HTERT-HM (cell line): ENCODE measurements around a stretch of chr9.

DNA sequence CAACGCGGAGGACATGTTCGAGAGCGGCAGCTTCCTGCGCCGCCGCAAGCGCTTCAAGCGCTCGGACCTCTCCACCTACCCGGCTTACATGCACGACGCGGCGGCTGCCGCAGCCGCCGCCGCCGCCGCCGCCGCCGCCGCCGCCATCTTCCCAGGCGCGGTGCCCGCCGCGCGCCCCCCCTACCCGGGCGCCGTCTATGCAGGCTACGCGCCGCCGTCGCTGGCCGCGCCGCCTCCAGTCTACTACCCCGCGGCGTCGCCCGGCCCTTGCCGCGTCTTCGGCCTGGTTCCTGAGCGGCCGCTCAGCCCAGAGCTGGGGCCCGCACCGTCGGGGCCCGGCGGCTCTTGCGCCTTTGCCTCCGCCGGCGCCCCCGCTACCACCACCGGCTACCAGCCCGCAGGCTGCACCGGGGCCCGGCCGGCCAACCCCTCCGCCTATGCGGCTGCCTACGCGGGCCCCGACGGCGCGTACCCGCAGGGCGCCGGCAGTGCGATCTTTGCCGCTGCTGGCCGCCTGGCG lies 1.3 kb downstream of the FOXE1 start:
- RRBS, result 14% methylated on average over 55 of the region's 83 CpGs

DNA sequence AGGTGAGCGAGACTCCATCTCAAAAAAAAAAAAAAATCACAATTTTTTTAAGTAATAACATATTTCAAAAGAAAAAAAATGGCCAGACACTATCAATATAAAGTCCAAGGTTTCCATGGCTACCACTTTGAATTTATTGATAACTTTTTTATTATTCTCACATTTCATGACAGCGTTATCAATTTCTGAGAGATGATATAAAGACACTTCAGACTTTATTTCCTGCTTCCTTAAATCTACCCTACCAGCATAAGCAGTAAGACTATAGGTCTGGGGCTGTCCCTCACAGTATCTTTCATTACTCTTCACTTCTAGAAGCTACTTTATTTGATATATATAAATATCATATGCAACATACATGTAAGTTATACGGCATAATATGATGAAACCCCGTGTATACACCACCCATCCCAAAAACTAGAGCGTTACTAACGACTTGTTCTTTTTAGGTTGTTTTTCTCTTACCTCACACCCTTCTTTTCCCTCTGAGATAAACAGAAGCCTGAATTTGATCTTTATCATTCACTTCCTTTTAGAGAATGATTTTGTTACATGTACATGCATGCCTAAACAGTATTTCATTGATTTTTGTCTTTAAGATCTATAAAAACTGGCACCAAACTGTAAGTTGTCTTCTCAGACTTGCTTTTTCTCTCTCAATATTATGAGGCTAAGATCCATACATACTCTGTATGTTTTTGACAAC lies 3.8 kb downstream of the TRMO start:
- RRBS, result no CpG with 5 or more reads among the region's 6 CpGs

DNA sequence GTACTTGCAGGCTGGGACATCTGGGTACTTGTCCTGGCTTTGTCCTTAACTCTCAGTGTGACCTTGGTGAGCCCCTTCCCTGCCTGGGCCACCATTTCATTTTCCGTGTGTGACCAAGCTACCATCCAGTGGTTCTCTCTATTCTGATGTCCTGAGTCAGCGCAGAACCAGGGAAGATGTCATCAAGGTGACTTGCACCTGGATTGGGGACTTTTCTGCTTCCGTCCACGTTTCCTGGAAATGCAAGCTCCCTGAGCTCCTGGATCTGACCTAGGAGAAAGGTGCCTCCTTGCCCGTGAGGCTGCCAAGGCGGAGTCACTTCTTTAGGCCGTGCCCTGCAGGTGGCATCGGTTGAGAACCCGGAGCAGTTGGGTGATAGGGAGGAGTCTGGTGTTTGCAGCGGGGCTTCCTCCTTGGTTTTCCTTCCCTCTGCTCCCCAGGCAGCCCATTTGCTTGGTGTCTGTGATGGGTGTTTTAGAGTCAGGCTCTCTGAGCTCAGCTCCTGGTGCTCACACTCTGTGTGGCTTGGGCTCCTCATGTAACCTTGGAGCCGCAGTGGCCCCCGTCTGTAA lies 15.2 kb downstream of the NANS start:
- RRBS, result no CpG with 5 or more reads among the region's 12 CpGs

GRCh38 chr9:98087155-98088343 lies 31.0 kb downstream of the NANS start:
- RRBS, result 58% methylated on average over 16 of the region's 97 CpGs

GRCh38 chr9:98092445-98093003 lies 26.5 kb downstream of the TRIM14 start:
- RRBS, result no CpG with 5 or more reads among the region's 14 CpGs

- RRBS, result no CpG with 5 or more reads among the region's 2 CpGs
Measured at GRCh38 chr9:98104571-98104816, 14.5 kb downstream of the TRIM14 start.

DNA sequence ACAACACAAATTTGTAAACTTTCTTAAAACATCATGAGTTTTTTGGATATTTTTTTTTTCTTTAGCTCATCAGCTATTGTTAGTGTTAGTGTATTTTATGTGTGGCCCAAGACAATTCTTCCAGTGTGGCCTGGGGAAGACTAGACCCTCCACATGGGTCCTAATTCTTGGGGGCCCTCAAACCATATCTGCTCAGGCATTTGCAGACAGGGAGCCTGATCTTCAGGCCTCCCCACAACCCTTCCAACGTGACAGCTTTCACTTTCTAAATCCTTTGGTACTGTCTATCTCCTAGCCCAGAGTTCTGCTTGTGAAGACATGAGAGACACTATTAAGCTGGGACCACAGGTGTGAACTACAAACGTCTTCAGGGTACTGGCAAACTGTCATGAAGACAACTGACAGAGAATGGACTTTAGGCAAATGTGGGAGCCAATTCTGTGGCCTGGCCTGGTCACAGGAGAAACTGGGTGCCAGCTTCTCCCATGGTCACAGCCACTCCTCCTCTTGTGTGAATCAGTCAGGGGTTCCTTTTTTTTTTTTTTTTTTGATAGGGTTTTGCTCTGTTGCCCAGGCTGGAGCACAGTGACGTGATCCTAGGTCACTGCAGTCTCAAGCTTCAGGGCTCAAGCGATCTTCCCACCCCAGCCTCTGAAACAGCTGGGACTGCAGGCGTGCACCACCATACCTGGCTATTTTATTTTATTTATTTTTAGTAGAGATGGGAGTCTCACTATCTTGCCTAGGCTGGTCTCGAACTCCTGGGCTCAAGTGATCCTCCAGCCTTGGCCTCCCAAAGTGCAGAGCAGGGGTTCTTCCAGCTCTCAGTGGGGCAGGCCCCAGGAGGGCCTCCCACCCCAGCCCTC lies 10.4 kb downstream of the TRIM14 start:
- RRBS, result no CpG with 5 or more reads among the region's 6 CpGs

DNA sequence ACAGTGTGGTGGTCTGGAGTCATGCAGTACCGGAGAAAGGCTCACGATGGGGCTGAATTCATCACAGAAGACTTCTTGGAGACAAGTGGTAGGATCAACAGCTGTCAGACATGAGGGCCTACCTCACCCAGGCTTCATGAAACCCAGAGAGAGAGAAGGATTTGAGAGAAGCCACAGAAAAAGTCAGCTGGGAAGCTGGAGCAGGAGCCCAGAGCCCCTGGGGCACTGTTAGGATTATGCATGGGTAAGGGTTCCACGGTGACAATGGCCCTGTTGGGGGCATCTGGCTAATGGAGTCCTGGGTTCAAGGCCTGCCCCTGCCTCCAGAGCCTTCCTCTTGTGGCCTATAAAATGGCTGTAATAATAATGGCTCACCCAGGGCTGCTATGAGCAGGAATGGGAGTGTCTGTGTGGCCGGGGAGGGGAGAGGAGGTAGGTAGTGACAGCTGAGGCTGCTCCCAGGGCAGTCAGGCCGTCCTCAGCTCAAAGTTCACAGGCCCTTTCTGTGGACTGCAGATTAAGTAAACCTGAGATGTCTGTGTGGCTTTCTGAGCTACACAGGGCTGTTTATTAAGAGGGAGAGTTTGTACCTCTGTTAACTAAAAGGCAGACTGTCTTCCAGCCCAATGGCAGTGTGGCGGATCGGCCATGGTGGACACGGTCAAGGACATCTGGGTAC lies 843 bp downstream of the TRIM14 start:
- RRBS, result no CpG with 5 or more reads among the region's 8 CpGs

DNA sequence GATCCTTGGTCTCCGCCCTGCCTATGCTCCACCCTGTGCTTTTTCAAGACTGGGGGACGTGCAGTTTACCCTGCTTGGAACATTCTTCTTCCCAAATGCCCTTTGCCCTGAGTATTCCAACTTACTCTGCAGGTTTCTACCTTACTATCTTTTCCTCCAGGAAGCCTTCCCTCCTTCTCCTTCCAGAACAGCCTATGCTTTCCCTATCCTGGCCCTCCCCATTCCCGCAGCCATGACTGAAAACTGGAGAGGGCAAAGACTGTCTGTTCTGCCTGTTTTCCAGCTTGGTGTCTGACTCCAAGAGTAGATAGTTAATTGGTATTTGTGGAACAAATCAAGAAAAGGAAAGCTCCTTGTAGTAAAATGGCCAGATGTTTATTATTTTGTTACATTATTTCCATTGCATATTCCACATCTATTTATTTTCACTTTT lies 1.6 kb upstream of the TRIM14 start:
- RRBS, result no CpG with 5 or more reads among the region's 3 CpGs

DNA sequence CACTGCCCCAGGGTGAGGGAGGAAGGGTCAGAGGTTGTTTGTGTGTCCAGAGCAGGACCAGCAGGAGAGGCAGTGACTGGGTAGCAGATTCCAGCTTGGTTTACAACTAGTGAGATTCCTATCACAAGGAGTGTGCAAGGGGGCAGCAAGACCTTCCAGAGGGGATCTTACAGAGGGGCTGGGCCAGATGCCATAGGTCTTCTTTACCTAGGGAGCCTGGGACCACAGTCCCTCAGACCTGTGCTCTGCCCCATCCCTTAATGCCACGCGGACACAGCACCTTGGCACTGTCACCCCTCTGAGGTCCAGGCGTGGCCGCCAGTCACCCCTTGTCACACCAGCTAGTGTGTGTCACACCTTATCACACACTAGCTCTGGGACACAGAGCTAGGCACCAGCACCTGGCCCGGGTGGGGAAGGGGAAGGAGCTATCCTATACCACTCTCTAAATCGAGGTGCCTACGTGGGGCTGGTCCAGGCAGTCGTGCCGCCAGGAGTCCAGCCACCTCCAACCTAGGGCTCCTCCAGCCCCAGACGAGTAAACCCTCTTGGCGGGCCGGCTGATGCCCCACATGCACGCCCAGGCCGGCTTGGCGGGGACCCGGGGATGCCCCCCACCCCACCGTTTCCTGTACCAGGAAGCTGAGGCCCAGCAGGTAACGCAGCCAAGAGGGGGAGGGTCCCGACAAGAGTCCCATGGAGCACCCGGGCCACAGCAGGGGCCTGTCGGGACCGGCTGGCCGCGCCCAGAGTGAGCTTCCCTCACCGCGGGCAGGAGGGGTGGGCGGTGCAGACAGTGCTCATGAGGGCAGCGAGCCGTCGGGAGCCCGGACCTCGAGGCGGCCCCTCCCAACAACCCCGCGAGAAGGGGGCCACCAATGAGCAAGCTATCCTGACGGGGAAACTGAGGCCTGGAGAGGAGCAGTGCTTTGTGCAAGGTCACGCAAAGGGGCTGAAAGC lies 687 bp downstream of the CORO2A start:
- RRBS, result 7% methylated on average over 12 of the region's 37 CpGs

DNA sequence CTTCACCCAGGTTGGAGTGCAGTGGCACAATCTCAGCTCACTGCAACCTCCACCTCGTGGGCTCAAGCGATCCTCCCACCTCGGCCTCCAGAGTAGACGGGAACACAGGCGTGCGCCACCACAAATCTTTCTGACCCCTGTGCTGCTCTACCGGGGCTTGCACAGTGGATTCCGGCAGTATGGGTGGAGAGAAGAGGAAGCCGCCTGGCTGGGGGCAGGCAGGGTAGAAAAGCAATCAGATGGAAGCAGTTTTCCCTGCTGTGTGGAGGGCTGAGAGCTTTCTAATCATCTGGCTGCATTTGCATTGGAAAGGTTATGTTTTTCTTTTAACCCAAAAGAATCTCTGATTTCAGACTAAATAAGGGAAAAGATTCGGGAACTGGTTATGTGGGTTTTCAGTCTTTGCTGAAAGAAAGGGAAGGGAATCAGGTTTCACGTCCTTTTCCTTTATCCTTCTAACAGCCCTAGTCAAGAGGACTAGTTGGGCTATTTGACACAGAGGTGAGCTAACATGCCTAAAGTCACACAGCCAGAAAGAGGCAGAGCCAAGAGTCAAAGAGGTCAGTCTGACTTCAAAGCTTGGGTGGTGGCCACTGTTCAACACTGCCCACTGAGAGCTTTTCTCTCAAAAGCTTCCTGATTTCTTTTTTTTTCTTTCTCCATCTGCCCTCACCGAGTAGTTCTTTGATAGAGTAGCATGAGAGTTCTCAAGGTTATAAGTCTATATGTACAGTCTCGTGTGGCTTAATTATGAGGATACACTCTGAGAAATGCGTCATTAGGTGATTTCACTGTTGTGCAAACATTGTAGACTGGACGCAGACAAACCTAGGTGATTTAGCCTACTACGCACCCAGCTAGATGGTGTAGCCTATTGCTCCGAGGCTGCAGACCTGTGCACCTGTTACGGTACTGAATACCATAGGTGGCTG lies 26.6 kb upstream of the CORO2A start:
- RRBS, result no CpG with 5 or more reads among the region's 18 CpGs

DNA sequence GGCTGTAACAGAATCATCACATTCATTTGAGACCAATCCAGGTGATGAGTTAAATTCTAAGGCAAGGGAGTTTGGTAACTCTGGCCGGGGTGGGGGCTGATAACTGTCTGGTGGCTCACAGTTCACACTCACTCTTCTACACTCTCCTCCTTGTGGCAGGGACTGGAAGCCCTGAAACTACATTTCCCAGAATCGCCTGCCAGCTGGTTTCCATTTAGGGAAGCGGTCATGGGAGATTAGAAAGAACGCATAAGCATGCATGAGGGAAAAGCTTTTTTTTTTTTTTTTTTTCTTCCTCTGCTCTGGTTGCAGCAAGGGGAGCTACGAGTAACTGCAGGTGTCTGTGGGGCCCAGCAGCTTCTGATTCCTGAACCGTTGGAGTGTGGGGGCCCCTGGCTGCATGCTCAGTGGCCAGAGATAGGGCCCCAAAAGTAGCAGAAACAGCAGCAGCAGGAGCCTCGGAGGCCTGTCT lies 154.8 kb upstream of the TBC1D2 start:
- RRBS, result no CpG with 5 or more reads among the region's 7 CpGs

DNA sequence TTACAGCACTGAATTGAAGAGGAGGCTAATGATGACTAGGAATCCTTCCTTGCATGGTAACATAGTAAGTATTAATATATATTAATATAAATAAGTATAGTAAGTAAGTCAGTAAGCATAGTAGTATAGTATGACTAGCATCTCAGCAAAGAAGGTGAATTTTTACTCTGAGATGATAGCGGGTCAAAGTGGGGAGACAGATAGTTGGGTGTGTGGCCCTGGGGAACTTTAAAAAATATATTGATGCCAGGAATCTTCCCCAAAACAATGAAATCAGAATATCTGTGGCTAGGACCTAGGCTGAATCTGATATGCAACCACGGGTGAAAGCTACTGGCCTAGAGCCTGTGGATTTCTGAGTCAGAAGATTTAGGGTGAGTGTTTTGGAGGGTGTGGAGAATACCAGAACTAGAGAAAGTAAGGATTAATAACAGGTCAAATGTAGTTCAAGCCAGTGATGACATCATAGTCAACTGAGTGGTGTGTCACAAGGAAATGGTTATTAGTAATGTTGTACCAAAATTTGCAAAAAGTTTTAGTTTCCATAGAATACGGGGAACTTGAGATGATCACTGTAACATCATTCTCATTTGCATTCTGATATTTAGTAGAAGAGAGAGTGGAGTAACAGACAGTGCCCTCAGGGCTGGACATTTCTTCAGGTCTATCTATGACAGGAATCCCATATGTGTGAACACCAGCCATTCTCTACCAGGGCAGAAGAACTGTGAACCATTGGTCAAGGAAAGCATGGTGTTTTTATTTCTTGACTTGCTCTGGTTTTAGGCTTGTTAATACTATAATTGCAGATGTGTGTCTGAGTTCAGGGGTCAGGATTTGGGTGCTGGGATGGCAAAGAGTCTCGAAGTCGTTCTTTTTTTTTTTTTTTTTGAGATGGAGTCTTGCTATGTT lies 3.6 kb downstream of the GALNT12 start:
- RRBS, result no CpG with 5 or more reads among the region's 5 CpGs

GRCh38 chr9:98832909-98833761 lies 25.7 kb downstream of the GALNT12 start:
- RRBS, result no CpG with 5 or more reads among the region's 9 CpGs

DNA sequence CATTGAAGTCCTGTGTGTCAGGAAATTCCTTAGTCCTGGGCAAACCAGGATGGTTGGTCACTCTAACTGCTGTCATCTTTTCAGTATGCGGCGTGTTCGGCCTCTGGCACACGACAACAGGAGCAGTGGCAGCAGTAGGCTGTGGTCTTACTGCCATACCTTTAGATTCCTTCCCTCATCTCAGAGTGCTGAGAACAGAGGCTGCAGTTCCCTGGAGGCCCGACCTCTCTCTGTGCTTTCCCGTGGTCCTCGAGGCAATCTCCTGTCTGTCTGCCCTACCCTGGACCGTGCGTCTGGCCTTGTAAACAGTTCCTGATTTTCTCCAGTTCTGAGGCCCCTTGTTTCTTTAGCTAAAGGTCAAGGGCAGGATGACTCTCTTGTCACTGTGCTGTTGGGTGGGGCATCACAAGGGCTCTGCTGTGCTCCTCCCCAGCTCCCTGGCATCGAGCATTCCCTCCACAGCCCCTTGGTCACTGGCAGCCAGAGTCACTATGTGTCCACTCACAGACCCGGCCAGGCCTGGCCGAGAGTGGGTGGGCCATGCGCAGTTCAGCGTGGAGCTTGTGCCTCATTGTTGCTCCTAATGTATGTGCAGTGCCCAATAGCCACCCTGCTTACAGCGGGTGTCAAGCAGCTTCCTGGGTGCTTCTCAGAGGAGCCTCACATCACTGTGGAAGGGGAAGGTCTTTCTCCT lies 18.5 kb upstream of the COL15A1 start:
- RRBS, result no CpG with 5 or more reads among the region's 15 CpGs

DNA sequence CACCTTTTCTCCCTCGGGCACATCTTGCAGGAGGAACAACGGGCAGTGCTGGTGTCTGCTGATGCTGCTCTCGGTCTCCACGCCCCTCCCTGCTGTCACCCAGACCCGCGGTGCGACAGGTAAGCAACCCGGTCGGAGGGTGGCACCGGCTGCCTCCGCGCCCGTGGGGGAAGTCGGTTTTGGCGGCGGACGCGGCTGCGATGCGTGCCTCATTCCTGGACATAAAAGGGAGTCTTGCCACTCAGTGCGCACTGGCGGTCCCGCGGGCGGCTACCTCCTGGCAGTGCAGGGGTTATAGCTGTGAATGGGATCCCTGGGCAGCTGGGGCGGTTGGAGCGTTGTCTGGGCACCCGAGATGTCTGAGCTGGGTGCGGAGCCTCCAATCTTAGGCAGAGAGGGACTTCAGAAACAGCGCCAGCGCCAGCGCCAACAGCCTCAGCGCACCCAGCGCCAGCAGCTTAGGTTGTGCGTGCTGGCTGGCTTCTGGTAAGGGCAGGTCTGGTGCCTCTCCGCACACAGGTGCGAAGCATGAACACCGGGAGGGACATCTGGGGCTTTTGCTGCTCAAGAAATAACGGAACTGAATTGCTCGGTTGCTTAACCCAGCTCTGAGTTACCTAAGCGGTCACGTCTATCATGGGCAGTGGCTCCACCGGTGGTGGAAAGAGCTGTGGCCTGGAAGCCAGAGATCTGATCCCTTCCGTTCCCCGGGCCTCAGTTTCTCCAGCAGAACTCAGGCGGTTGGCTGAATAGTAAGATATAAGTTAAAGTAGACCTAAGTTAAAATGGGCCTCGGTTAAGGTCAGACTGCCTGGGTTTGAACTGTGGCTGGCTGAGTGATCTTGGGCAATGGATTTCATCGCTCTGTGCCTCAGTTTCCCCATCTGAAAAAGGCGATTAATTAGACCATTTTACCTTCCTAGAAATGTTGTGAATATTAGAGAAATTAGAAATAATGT lies 704 bp downstream of the COL15A1 start:
- RRBS, result 22% methylated on average over 6 of the region's 49 CpGs

DNA sequence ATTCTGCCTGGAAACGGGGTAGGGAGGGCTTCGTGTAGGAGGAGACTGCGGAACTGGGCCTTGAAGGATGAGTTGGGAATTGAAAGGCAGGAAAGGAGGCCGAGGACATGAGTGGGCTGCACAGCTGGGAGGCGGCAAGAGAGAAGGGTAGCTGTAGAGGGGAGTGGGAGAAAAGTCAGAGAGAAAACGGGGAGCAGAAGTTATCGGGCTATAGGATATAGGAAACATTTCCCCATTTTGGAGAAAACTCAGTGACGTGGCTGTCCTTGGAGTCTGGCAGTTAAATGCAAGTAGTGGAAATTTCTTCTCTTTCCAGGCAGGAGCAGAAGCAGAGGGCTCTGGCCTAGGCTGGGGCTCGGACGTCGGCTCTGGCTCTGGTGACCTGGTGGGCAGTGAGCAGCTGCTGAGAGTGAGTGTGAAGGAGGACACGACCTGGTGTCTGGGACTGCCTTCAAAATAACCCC lies 79.4 kb downstream of the COL15A1 start:
- RRBS, result no CpG with 5 or more reads among the region's 12 CpGs

DNA sequence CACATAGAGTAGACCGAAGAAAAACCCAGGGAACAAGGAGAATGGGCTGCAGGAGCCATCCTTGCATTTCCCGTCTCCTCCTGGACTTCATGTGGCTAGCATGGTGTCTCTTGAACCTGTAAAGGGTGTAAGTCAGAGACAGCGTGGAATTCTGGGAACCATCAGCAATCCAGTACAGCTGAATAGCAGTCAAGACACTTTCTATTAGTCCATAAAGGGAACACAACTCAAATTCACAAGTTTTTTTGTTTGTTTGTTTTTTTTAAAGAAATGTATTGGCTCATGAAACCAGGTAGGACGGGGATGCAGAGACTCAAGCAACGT lies 32.3 kb upstream of the TGFBR1 start:
- RRBS, result no CpG with 5 or more reads among the region's 5 CpGs

DNA sequence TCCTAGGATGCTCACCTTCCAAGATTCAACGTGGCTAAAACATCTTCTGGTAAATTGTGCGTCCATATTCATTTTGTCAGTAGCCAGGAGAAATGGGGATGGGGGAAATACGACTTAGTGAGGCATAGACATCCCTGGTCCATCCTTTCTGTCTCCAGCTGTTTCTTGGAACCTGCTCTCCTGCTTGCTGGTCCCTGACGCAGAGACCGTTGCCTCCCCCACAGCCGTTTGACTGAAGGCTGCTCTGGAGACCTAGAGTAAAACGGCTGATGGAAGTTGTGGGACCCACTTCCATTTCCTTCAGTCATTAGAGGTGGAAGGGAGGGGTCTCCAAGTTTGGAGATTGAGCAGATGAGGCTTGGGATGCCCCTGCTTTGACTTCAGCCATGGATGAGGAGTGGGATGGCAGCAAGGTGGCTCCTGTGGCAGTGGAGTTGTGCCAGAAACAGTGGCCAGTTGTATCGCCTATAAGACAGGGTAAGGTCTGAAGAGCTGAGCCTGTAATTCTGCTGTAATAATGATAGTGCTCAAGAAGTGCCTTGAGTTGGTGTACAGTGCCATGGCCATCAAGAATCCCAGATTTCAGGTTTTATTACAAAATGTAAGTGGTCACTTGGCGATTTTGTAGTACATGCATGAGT lies 47.1 kb downstream of the TGFBR1 start:
- RRBS, result no CpG with 5 or more reads among the region's 9 CpGs

GRCh38 chr9:99433396-99434190 lies 211.5 kb downstream of the SEC61B start:
- RRBS, result no CpG with 5 or more reads among the region's 5 CpGs